Neural crest cell (in vitro differentiated cells): Measurements from ENCODE around the gene ATXN2.

- PRO-cap, result no peak
Observed at GRCh38 chr12:109736477-109736928, 22.9 kb downstream of the FAM222A start.

DNA sequence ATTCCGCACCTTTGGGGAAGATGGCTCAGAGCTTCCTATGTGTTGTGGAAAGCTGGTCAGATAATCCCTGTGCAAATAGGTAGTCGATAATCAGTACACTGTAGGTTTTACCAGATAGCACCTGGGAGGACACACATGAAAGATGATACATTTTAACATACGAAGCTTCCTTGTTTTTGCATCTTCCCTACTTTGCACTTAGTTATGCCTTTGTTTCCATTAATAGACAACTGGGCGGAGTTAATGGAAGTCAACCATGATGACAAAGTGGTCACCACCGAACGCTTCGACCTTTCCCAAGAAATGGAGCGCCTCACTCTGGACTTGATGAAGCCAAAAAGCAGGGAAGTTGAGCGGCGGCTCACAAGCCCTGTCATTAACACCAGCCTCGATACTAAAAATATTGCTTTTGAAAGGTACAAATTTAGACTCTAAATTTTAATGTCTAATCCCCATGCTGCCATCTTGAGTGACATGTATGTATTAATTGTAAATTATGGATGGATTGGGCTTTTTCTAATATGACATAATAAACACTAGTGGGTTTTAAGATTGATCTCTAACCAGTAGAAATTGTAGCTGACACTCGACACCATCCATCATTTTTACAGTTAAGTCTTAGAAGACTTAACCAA is 19.8 kb downstream of the ANKRD13A start:
- PRO-cap, result no peak

DNA sequence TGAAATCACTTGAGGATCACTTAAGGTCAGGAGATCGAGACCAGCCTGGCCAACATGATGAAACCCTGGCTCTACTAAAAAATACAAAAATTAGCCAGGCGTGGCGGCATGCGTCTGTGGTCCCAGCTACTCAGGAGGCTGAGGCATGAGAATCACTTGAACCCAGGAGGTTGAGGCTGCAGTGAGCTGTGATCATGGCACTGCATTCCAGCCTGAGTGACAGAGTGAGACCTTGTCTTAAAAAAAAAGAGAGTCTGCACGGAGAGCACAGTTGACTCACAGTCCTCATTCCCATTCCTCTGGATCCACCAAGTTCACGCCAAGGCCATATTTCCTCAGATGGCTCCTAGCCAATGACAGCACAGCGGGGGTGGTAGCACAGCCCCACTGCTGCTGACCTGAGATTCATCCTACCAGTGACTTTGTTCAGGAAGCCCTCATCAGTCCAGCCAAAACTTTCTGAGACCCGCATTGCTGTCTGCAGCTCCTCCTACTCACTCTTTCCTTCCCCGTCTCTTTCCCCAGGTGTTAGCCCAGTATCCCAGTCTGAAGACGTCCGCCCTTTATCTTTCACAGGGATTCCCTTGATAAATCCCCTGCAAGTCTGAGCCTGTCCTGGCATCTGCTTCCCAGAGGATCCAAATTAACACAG is 16.4 kb upstream of the IFT81 start:
- PRO-cap, result no peak

DNA sequence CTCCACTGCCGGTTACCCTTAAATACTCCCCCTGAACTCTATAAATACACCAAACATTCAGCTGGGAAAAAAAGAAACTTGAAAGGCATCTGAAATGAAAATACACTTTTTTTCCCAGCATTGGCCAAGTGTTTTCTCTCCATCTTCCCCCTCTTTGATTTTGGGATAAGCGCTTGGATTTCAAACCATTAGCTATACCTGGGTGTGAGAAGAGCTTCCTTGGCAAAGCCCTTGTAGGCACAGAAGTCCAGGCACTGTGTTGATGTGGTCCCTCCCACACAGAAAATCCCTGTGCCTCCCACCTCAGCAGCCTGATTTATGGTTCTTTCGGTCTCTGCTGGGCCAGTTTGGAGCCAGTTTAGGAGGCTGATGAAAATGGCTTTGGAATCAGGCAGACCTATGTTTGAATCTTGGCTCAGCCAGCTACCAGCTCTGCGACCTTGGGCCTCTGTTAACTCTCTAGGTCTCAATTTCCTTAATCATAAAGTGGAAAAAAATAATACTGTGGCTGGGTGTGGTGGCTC is 9.7 kb upstream of the IFT81 start:
- PRO-cap, result no peak

GRCh38 chr12:110233444-110233891 is 47.6 kb upstream of the ATP2A2 start:
- PRO-cap, result no peak

DNA sequence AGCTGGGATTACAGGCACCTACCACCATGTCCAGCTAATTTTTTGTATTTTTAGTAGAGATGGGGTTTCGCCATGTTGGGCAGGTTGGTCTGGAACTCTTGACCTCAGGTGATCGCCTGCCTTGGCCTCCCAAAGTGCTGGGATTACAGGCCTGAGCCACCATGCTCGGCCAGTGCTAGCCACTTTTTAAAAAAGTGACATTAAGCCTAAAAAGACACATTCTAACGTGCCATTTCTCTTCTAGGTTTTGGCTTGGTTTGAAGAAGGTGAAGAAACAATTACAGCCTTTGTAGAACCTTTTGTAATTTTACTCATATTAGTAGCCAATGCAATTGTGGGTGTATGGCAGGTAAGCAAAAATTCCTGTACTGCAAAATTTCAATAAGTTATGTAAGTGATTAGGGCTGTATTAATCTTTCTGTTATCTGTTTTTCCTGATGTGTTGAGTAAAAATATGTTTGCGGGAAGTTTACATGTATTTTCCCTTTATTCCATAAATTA is 10.8 kb downstream of the ATP2A2 start:
- PRO-cap, result no peak

DNA sequence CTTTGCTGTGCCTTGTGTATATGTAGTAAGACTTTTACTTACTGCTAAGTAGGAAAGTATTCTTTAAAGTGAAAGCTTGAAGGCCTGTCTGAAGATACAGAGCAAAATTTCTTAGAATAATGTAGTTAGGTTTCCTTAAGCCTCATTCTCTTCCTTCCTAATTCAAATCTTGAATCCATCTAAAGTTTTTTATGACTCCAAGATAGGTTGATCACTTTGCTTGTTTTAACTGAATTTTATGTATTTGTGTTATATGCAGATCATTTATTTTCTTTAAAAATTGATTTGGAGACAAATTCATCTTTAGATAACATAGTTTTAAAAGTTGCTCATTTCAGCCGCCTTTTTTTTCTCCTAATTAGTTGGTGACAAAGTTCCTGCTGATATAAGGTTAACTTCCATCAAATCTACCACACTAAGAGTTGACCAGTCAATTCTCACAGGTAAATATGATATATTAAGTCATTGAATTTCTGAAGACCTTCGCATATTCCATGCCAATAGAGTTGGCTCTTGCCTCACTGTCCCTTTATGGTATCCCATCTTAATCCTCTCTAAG is 41.7 kb downstream of the ATP2A2 start:
- PRO-cap, result no peak

- PRO-cap, result no peak
Observed at GRCh38 chr12:110349210-110350199, 54.0 kb downstream of the ANAPC7 start.

DNA sequence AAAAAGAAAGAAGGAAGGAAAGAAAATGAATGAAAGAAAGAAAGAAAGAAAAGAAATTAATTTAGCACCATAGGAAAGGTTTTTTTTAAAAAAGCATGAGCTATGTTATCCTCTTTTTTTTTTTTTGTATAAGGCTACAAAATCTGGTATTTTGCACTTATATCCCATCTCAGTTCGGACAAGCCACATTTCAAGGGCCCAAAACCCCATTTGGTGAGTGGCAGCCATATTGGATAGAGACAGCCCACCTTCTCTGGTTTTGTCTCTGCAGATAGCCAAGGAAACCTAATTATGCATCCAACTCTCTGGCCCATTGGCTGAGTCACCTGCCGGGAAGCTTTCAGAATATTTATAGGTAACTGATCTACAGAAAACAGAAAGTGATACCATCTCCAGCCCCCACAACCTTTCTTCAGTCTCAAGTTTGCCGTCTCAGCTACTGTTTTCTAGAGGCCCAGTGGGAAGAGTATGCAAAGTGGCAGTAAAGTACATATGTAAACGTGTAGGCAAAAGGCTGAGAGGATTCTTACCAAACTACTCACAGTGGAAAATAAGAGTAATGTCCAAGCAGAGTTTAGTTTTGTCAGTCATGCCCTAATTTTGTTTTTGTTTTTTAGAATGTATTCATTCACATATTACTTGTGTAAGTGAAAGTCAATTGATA is 33.7 kb upstream of the PPP1CC start:
- PRO-cap, result no peak

- PRO-cap, result no peak
Observed at GRCh38 chr12:110860832-110861507, 14.2 kb downstream of the CCDC63 start.

DNA sequence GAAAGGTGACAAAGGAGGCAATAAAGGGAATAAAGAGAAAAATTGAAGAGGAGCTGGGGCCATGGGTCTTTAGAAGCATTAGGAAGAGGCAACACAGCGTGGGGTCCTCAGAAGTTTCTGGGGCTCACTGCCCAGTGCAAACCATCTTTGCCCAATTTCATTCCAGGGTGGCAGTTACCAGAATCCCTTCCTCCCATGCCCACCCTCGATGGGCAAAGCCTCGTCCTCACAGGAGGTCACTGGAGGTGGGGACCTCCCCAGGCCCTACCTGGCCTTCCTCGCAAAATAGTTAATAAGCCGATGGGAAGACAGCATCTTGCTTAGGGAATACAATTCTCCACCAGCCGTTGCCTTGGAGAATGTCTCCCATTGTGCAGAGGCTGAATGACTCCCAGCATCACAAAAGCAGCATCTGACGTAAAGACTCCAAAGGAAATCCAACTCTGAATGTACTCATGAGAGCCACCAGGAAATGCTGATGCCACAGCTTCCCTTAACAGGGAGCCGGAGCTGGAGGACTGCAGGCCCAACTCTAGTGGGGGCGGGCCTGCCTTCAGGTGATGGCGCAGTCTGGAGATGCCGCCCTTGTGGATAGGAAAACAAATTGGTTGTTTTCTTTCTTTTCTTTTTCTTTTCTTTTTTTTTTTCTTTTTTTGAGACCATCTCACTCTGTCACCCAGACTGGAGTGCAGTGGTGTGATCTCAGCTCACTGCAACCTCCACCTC is 15.5 kb downstream of the CCDC63 start:
- PRO-cap, result bidirectional peak, plus-strand start at position 484 of the sequence, minus-strand start at position 294 of the sequence

GRCh38 chr12:110928690-110928878 is 8.2 kb upstream of the MYL2 start:
- PRO-cap, result no peak

DNA sequence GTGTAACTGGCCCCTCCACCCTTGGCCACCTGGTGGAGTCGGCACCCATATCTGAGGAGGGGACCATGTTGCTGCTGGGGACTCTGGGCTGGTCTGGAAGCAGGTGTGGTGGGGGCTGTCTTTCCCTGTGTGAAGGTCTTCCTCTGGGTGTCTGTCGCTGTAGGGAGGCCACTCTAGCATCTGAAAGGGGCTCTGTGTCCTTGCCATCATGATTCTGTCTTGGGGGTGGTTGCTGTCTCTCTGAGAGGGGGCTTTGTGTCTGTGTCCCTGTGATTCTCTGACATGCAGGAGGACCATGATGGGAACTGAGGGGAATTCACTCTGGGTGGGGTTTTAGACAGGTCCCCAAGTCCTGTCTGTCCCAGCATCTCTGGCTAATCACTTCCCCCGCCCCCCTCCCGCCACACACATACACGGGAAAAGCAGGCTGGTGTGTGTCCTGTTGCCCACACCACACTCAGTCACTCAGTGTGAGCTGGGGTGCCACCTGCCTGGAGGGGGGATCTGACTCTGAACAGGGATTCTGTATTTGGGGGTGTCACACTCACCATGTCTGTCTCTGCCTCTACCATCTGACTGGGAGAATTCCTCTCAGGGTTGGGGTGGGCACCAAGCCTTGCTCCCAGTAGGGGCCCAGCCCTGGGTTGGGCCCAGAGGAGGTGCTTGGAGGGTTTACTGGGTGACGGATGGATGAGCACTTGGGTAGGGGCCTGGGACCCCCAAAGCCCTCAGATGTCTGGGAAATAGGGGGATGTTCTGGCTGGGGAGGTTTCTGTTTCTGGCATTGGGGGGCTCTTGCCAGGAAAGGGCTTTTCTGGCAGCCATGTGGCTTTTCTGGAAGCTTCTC is 31.0 kb downstream of the SH2B3 start:
- PRO-cap, result no peak

GRCh38 chr12:111447997-111448837 is 42.5 kb downstream of the SH2B3 start:
- PRO-cap, result no peak

GRCh38 chr12:111454553-111455065 is 48.9 kb downstream of the SH2B3 start:
- PRO-cap, result no peak

GRCh38 chr12:111509088-111509748 is 89.9 kb downstream of the ATXN2 start:
- PRO-cap, result no peak

DNA sequence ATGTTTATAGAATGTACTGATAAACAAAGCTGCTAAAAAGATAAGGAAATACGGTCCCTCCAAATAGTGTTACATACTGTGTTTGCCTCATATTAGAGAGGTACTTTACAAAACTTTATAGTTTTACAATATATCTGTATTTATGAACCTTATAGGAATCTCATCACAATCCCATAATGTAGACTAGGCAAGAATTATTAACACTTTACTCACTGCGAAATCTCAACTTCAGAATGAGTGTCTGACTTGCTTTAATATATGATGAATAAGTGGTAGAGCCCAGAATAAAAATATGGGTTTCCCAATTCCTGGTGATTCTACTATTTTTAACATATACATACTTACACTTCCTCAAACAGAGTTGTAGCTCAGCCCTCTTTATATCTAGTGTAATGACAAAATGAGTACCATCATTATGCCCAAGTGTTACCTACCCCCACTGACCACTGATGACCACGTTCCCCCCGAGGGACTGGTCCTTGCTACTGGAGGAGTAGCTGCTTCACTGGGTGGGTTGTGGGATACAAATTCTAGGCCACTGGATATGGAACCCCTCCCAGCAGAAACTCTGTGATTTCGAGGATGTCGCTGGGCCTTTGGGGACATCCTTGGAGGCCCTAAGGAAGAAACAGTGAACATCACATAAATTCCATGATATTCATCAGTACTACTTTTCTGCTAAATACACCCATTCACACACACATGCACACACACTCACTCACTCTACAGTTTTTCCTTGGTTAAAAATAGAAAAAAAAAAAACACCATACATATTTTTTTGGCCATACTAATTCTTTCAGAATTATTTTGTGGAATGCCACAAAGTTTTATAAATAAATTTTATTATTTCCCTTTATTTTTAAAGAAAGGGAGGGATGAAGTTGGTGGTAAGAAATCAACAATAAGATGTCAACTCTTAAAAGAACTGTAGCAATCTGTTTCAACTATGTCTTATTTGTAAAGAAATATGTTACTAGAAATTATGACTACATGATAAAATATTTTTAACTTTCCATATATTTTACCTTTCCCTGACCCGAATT is 85.9 kb downstream of the ATXN2 start:
- PRO-cap, result no peak

DNA sequence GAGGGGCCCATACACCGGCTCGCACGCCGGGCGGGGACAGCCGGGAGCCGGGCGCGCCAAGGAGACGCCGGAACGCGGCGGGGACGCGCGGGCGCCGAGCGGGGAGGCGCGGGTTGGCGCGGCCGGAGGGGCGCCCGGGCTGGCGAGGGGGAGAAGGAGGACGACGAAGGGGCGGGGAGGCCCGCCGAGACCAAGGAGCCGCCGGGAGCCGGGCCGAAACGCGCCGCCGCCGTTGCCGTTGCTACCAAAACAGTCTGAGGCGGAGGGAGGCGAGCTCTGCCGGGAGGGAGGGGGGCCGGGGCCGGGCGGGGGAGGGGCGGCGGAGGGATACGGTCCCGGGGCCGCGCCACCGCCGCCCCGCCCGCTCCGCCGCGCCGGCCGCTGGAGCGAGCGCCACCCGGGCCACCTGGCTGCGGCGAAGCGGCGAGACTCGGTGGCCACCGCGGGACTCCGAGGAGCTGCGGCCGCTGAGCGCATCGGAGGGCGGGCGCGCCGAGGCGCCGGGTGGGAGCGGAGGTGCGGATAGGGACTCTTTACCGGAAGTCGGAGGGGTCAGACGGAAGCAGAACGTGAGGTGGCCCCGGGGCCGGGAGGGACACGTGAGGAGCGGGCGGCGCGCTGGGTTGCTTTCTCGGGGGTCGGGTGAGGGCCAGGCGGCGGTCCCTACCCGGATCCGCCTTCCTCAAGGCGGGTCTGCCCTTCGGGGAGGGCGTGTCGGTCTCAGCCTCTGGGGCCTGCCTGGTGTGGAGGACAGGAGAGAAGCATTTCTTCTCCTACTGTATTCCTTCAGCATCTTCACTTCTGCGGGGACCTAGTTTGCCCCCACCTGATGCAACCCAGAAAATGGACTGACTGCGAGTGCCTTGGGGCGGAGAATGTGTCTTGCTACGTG is at the start of gene ATXN2:
Gene ATXN2, minus strand, starts transcription at position 278 of the 892 bp plus-strand sequence.
- PRO-cap, result bidirectional peak, plus-strand start at position 626 of the sequence, minus-strand start at position 259 of the sequence

GRCh38 chr12:111777368-111778156 is 10.8 kb downstream of the ALDH2 start:
- PRO-cap, result no peak

DNA sequence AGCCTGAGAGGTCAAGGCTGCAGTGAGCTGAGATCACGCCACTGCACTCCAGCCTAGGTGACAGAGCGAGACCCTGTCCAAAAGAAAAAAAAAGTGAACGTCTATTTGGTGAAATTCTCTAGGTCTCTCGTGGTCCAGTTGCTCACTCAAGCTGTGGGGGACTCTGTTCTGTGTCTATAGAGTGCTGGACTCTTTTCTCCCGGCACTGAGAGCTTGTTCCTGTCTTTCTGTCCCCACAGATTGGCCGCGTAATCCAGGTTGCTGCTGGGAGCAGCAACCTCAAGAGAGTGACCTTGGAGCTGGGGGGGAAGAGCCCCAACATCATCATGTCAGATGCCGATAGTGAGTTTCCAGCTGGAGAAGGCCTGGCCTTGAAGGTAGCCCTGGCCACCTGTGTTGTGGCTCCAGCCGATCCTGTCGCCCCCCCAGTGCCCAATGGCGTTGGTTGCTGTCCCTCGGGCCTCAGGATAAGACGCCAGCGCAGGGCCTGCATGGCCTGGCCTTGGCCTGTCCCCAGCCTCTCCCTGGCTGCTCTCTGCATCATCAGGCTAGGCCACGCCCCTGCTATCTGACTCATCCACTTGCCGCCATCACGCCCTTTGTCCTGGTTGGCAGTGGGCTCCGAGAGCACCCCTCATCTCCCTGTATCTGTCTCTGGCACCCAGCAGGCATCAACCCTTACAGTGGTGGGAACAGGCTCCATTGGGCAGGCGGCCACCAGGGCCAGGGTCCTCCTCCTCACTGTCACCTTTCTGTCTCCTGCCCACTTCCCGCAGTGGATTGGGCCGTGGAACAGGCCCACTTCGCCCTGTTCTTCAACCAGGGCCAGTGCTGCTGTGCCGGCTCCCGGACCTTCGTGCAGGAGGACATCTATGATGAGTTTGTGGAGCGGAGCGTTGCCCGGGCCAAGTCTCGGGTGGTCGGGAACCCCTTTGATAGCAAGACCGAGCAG is 25.4 kb downstream of the ALDH2 start:
- PRO-cap, result no peak